Mesenchymal stem cell of the bone marrow (primary cell): ENCODE results near the genes BACE1, CEP164, MPZL3 and CD3E.

GRCh38 chr11:116953514-116954213 is 116.2 kb upstream of the APOA1 start:
- CAGE, long polyA plus RNA = no peak

DNA sequence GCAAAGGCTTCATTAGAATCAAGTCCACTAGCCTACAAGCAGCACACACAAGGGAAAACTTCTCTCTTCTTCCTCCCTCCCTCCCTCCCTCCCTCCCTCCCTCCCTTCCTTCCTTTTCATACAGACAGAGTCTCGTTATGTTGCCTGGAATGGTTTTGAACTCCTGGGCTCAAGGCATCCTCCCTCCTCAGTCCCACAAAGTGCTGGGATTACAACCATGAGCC is 121.2 kb downstream of the SIK3 start:
- CAGE, long polyA plus RNA = no peak

GRCh38 chr11:117013302-117013732 is 84.9 kb downstream of the SIK3 start:
- CAGE, long polyA plus RNA = no peak

- CAGE, long polyA plus RNA = no peak
Measured at GRCh38 chr11:117037972-117038330, 60.3 kb downstream of the SIK3 start.

GRCh38 chr11:117095411-117096345 is 2.5 kb downstream of the SIK3 start:
- CAGE, long polyA plus RNA = no peak

DNA sequence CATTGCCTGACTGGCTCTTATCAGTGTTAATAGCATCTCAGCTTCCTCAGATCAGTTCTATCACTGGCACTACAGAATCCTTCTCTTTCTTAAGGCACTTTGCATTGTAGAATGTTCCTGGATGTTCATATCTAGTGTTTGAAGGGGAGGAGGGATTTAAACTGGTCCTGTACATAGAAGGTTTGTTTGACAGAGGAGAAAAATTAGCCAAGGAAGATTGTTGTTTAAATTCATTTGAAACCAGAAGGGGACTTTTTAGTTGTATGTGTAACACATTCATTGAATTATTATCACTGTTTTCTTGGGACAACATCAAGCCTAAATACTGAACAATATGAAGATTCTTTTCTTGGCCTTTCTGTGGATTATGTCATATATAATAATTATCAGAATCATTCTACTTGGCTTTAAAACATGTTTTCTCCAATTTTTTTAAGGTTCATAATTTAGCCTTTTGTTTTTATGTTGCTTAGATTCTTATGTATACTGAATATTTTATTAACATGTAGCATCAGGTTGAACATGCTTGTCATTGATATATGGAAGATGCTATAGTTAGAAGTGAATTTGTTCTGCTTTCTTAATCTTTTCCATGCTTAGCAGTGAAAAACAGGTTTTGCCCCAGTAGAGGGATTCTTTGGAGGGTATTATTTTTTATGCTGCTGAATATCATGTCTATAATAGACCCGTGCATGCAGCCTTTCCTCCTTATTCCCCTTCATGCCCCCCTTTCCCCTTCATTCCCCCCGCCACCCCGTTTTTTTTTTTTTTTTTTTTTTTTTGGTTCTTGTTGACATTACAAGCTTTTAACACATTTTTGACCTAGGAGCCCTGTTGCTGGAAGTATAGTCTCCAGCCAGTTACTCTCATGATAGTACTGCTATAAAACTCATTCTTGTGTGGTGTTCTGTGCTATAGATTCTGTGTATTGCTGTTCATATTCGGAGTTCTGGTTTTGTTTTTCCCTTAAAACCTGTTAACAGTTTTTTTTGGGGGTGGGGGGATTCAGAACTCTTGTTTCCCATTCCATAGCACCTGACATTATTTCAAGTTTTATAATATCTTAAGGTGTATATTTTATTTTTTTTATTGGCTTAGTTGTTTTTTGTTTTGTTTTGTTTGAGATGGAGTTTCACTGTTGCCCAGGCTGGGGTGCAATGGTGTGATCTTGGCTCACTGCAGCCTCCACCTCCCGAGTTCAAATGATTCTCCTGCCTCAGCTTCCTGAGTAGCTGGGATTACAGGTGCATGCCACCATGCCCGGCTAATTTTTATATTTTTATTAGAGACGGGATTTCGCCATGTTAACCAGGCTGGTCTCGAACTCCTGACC is 10.4 kb upstream of the SIDT2 start:
- CAGE, long polyA plus RNA = no peak

DNA sequence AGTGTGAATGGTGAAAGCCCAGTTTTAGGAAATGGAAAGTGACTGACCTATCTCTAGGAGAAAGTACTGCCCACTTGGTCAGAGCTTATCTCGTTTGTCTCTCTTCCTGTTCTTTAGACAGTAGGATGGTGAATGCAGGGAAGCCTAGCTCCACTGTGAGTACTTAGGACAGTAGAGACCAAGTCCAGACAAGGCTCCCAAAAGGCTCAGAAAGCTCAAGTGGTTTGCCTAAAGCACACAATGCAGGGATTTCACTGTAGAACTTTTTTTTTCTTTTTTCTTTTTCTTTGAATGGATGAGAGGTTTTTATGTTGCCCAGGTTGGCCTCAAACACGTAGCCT is 5.3 kb upstream of the SIDT2 start:
- CAGE, long polyA plus RNA = no peak

- CAGE, long polyA plus RNA = no peak
Measured at GRCh38 chr11:117203931-117204883, 5.0 kb downstream of the TAGLN start.

GRCh38 chr11:117239396-117240147 is 7.1 kb downstream of the RNF214 start:
- CAGE, long polyA plus RNA = no peak

- CAGE, long polyA plus RNA = no peak
Measured at GRCh38 chr11:117286616-117287118, 29.4 kb downstream of the BACE1 start.

DNA sequence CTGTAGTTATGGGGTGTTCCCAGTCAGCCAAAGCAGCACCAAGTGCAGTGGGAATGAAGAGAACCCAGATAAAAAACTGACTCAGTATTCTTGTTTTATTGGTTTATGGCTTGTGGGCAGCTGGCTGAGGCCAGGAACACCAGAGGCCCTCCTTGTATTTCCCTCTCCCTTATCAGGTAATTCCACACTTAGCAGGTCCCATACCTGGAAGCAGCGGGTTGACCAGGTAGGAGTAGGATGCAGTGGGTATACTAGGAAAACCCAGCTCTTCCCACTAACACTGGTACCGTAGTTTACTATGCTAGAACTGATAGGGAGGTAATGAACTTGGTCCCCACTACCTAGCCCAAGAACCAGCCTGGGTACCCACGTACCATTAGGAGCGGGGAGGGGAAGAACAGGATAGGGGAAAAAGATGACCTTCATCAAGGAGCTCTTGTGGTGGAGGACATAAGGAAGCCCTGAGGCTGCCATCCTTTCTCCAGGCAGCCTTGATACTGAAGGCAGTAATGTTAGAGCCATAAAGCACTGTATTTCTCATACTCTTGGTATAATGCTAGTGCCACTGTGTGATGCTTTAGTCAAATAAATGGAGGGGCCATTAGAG is 28.2 kb downstream of the BACE1 start:
- CAGE, long polyA plus RNA = no peak

GRCh38 chr11:117315574-117316659 is at the start of gene BACE1:
Gene BACE1 (minus strand): TSS chr11:117316256.
- CAGE, long polyA plus RNA = no peak

DNA sequence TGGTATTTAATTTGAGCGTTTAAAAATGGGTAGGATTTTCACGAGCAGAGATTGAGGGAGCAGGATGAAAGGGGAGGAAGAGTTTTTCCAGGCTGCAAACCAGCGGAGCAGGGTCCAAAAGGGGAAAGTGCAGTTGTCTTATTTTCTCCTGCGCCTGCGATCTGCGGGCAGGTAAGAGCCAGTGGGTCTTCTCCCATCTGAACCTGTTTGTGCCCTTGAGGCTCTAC is 517 bp upstream of the BACE1 start:
- CAGE, long polyA plus RNA = no peak

- CAGE, long polyA plus RNA = no peak
Measured at GRCh38 chr11:117327528-117328408, at the start of gene CEP164. Gene CEP164 (plus strand): TSS chr11:117327854.

DNA sequence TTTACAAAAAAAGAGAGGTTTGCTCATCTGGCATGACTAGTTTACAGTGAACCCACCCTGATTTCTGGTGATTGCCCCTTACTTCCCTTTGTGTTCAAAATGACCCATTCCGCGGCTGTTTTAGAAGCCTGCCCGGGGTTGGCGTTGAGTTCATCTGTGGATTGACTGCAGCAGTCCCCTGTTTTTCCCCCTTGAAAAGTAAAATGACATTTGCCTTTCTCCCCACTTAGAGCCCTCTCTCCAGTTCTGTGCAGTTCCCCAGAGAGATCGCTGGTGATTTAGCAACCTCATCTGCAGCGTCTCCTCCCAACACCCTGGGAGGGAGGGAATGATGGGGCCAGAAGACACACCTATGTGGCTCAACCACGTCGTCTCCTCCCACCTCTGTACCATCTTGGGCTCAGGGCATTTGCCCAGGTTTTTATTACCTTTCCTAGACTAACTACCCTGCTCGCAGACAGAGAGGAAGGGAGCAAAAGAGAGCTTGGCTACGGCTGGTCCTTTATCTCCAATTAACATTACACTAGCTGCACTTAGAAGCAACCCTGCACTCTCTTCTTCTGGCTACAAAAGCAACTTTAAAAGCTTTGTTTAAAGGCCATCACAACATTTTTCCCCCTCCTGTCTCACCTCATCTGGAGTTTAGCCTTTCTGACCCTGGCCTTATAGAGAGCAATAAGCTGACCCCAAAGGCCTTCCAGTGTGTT is 73.4 kb downstream of the DSCAML1 start:
- CAGE, long polyA plus RNA = no peak

DNA sequence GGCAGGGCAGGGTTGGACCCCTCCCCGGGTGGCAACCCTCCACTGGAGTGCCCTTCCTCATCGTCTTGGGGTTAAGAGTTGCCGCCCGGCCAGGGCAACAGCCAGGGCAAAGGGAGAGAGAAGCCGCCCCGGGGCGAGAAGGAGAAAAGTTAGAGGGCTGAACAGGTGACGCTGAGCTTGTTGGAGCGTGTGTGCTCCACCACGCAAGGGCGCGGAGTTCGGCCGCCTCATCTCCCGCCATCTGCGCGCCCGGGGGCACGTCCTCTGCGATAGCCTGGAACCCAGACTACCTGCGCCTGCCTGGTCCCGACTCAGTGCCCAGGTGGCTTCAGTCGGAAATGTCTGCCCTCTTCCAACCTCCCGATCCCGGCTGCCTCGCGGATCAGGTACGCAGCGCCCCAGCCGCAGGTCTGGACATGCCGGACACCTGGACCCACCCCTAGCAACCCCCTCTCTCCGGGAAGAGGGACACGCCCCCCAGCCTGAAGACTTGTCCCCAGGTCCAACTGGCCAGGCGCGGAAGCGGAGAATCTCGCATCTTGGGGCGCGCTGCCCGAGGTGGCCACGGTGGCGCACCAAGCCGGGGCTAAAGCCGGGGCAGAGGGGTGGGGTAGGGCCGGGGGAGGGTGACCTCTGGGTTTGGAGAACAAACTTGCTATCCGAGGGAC is 1.1 kb downstream of the DSCAML1 start:
- CAGE, long polyA plus RNA = no peak

DNA sequence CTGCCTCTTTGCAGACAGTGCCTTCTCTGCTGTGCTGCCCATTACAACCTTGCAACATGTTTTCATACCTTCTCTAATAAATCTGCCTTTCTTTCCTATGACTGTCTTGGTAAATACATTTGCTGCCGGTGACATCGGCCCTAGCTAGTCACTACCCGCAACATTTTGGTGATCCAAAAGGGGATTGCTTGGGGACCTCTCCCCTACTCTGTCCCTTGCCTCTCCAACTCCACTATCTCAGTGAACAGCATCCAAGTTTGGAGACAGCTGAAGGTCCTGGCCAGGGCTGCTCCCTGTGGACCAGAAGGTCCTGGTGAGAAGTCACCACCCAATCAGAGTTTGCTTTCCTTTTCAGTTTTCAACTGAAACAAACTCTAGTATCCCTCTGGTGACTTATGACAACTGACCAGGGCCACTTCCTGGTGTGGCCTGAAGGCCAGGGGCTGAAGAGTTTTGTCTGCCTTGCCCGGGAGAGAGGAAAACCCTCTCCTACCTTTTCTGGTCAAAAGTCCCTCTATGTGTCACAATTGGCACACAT is 5.2 kb downstream of the JAML start:
- CAGE, long polyA plus RNA = no peak

DNA sequence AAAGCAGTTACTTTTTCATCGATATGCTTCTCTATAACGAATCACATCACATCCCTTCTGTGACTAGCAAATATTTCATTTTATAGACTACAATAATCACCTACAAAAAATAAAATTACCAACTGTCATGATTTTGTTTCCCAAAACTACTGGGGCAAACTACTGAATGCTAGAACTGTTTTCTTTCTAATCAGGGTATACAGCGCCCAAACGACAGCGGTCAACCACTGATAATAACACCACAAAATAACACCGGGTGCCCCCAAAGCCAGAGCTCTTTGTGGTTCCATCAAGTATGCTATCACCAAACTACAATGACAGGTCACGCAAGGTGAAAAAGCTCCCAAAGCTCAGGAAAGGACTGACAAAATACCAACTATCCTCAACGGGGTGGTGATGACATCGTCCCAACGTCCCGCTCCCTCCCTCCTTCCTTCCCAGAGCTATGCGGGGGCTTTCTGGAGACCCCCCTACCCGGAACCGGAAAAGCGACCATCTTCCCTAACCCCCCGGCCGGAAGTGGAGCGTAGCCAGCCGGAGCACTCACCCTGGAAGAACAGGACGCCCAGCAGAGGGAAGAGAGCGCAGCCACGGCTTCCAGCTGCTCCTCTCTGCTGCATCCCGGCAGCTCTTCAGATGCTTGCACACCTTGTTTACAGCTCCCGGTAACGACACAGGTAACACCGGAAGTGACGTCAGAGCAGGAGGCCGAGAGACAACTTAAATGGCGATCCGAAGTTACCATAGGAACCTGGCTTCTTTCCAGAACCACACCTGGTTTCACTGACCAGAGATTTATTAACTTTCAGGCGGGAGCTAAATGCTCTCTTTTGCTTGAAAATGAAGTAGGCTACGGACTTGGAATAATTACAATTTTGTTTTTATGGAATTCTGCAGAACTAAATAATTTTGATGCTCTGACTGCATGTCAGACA is at the start of gene MPZL3:
TSS of gene MPZL3 (minus strand) at position 691 of the 935 bp plus-strand sequence.
- CAGE, long polyA plus RNA = no peak

- CAGE, long polyA plus RNA = no peak
Measured at GRCh38 chr11:118263075-118263561, 979 bp downstream of the MPZL2 start.

GRCh38 chr11:118304181-118305420 is at the start of gene CD3E:
Gene CD3E (plus strand): TSS chr11:118304730.
- CAGE, long polyA plus RNA = no peak